Measurements from ENCODE around the gene SLC2A7.

DNA sequence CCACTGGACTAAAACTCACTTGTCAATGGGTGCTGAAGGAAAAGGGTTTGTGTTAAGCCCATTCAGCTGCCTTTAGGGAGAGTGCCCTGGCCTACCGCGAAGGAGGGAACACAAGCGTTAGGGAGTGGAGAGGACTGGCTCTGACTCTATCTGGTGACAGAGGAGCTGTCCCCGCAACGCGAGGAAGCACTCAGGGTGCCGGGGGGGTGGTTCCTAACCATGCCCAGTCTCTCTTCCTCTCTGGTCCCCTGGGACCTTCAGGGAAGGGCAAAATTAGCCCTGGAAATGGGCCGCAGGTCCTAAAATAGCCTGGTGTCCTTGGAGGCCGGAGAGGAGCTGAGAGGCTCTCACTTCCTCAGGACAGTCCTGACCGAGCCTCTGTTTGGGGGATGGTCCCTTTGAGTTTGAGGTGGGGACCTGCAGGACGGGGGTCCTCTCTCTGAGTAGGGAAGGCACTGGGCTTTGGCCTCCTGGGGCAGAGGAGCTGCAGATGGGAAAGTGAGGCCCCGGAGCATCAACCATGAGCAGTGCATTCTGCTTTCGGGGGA is 5.8 kb downstream of the SLC45A1 start:
- PRO-cap = no peak
- RAMPAGE, long total RNA, 3 experiments = no peak in any of the 3 experiments

GRCh38 chr1:8392238-8393132 is 74.6 kb downstream of the SLC45A1 start:
- PRO-cap = no peak
- RAMPAGE, long total RNA, 3 experiments = no peak in any of the 3 experiments

- PRO-cap = no peak
- RAMPAGE, long total RNA, 3 experiments = no peak in any of the 3 experiments
These were observed 81.7 kb downstream of the SLC45A1 start for GRCh38 chr1:8399517-8400083.

- PRO-cap = no peak
- RAMPAGE, long total RNA, 3 experiments = no peak in any of the 3 experiments
These were observed 101.1 kb downstream of the SLC45A1 start for GRCh38 chr1:8419036-8419392.

DNA sequence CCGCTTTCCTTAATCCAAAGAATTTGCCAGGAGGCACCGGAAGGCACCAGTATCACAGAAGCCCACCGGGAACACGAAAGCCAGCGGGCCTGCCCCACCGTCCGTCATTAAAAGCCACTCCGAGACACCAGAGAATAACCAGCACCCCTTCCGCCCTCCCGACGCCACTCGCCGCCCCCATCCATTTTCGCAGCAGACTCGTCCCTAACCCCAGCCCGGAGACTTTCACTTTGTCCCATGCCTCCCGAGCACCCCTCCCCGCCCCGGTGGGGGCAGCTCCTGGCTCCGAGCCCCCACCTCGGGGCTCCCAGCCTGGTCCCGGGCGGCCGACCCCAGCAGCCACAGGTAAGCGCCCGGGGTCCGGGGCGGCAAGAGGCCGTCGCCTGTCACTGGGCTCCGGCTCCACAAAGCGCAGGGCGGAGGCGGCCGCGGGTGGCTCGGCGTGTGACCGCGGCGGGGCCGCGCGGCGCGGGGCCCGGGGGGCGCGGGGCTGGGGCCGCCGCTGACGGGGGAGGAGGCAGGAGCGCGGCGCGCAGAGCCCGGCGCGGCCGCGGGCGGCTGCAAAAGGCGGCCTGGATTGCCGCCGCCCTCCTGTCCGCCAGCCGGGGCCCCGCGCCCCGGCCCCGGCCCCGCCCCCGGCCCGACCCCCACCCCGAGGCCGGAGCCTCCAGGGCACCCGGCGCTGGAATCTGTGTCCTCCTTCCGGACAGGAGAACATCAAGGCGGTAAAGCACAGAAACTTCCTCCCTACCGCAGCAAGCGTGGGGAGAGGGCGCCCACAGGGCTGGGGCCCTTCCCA is 105.5 kb downstream of the SLC45A1 start:
- PRO-cap = unidirectional peak, minus-strand start at position 109 of the sequence; bidirectional peak, plus-strand start at position 563 of the sequence, minus-strand start at position 411 of the sequence
- RAMPAGE, long total RNA, 3 experiments = start-site peak on the minus strand in 3 of 3 experiments, centred at positions 411 to 422 of the sequence, 21 to 48 reads per replicate

DNA sequence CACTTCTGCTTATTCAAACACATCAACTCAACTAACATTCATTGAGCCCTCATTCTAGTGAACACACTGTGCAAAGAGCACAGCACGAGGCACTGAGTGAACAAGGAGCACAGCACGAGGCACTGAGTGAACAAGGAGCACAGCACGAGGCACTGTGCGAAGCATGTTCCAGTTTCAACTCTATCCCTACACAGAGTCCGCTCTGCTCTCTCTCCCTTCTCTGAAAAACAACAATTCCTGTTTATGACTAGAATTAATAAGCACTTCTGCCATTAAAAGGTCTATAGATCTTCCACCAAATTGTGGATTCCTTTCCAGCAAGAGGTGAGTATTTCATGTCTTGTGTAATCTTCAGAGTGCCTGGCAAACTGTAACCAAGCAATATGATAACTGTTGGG is 114.4 kb downstream of the SLC45A1 start:
- PRO-cap = no peak
- RAMPAGE, long total RNA, 3 experiments = start-site peak on the minus strand in 1 of 3 experiments, centred at position 96 of the sequence, 9 reads per replicate

DNA sequence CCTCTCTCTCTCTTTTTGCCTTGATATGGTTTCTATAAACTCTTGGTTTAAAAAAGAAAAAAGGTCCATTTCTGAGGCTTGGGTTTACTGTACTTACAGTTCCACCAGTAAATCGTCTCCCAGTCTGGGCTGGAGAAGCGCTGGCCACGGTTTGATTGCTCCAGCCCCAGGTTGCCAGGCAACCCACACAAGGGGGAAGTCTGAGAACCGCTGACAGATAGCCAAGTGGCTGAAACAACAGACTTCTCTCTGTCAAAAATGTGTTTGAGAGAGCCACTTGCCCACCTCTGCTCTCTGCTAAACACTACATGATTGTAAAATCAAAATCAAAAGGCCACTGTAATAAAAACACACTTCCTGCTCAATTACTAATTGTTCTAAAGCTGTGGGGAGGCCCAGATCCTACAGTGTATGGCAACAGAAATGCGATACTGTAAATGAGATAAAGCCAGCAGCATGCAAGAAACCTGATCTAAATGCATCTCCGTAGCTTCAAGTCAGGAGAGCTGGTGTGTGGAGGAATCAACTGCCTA is 121.1 kb downstream of the SLC45A1 start:
- PRO-cap = no peak
- RAMPAGE, long total RNA, 3 experiments = start-site peak on the minus strand in 1 of 3 experiments, centred at position 206 of the sequence, 17 reads per replicate

GRCh38 chr1:8525598-8526455 is 207.9 kb downstream of the SLC45A1 start:
- PRO-cap = bidirectional peak, plus-strand start at chr1:8526132, minus-strand start at chr1:8526016
- RAMPAGE, long total RNA, 3 experiments = start-site peak on the minus strand in 2 of 3 experiments, at chr1:8525885-8526047 at its widest, 72 to 73 reads per replicate

DNA sequence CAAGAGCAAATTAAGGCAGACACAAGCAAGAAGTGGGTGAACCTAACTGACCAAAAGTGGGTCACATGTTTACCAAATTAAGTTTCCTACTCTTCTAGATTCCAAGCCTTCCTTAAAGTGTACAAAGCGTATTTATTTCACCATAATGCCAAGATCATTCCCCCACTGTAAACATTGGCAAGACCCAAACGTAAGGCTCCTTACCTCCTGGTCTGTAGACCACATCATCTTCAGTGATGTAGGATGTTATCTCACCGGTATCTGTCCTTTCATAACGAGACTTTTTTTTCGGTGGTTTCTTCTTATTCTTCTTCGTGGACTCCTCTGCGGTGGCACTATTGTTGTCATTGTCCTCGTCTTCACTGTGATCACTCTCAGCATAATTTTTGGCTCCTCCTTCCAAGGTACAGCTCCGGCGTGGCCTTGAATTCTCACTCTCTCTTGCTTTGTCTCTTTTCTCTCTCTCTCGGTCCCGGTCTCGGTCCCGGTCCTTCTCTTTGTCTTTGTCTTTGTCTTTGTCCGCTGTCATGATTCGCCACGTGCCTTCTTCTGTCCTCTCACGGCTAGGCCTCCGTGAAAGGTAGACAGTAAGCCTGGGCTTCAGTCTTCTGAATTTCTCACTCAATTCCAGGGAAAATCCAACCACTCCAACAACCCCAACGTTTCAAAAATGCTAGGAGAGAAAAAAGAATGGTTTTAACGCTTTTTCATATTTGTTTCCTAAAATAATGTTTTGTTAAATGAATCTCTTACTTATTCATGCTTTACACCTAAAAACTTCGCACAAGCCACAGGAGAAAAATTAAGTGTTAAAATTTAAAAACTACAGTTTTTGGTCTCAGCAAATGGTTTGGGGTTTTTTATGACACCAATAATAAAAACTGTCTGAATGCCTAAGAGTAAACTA is 161.4 kb downstream of the RERE start:
- PRO-cap = no peak
- RAMPAGE, long total RNA, 3 experiments = start-site peak on the minus strand in 2 of 3 experiments, centred at positions 309 to 641 of the sequence, 14 to 63 reads per replicate

DNA sequence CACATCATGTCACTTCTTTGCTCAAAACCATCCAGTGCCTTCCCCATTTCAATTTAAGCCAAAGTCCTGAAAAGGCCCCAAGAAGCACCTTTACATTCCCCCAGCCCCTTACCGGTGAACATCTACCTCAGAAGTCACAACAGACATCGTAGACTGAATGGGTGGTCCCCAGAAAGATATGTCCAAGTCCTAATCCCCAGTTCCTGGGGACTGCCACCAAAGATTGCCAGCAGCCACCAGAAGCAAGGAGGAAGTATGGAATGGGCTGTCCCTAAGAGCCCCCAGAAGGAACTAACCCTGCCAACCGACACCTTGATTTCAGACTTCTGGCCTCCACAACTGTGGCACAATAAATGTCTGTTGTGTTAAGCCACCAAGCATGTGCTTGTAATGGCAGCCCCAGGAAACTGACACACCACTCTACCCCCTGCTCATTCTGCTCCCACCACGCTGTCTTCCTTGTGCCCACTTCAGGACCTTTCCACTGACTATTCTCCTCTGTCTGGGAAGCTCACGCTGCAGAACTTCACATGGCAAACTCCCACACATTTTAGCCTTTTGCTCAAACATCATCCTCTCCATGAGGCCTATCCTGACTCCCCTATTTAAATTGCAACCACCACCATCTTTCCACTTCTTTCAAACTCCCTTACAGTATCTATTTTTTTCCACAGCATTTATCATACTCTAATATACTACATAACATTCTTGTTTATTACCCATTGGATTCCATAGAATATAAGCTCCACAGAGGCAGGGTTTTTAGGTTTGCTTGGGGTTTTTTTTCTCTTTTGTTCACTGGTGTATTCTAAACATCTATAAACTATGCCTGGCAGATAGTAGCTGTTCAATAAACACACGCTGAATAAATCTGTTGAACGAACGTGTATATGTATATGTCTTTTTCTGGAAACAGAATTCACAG is 33.5 kb downstream of the RERE start:
- PRO-cap = no peak
- RAMPAGE, long total RNA, 3 experiments = no peak in any of the 3 experiments

GRCh38 chr1:8816320-8816598 is 1.2 kb downstream of the RERE start:
- PRO-cap = no peak
- RAMPAGE, long total RNA, 3 experiments = no peak in any of the 3 experiments

- PRO-cap = no peak
- RAMPAGE, long total RNA, 3 experiments = no peak in any of the 3 experiments
These were observed 8.0 kb upstream of the CA6 start for GRCh38 chr1:8937741-8938030.

- PRO-cap = no peak
- RAMPAGE, long total RNA, 3 experiments = no peak in any of the 3 experiments
These were observed at the start of gene SLC2A7 for GRCh38 chr1:9026147-9026666. Gene SLC2A7 (minus strand): TSS chr1:9026423.

- PRO-cap = no peak
- RAMPAGE, long total RNA, 3 experiments = no peak in any of the 3 experiments
These were observed 11.3 kb upstream of the SLC2A7 start for GRCh38 chr1:9037443-9037950.

DNA sequence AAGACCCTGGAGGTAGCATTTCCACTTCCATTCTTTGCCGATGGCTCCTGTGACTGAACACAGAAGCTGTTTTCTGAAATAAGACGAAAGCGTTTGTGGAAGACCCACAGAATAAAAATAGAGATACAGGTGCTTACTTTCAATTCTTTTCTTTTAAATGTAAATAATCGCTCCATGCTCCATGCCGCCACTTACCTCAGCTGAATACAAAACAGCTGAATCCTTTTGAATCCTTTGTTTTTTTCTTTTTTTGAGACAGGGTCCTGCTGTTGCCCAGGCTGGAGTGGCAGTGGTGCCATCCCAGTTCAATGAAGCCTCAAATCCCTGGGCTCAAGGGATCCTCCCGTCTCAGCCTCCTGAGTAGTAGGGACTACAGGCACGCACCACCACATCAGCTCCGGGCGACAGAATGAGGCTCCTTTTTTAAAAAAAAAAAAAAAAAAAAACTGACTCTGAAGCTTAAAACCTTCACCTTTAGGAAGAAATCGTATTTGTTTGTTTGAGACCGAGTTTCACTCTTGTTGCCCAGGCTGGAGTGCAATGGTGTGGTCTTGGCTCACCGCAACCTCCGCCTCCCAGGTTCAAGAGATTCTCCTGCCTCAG is 26.1 kb downstream of the GPR157 start:
- PRO-cap = no peak
- RAMPAGE, long total RNA, 3 experiments = no peak in any of the 3 experiments

GRCh38 chr1:9129362-9129750 is 454 bp upstream of the GPR157 start:
- PRO-cap = no peak
- RAMPAGE, long total RNA, 3 experiments = no peak in any of the 3 experiments

DNA sequence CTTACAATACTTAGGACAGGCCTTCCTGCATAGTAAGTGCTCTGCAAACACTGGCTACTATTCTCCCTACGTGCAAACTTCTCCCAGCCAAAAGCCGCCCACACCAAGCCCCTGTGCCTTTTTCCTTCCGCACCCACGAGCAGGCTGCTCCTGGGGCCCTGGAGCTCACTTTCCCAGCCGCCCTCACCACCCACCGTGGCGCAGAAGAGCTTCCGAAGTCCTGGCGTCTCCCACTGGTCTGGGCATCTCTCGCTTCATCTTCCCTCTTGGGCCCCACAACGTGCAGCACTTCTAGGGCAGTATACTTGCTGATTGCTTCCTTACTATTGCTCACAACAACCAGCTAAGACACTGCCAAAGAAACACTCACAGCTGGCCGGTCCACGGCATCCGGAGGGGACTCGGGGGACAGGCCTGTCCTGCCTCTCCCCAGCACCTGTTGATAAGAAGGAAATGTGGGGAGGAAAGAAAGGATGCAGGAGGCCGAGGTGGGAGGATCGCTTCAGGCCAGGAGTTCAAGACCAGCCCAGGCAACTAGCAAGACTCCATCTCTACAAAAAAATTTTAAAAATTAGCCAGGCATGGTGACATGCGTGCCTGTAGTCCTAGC is 22.6 kb upstream of the GPR157 start:
- PRO-cap = no peak
- RAMPAGE, long total RNA, 3 experiments = start-site peak on the minus strand in 1 of 3 experiments, centred at position 284 of the sequence, 37 reads per replicate

DNA sequence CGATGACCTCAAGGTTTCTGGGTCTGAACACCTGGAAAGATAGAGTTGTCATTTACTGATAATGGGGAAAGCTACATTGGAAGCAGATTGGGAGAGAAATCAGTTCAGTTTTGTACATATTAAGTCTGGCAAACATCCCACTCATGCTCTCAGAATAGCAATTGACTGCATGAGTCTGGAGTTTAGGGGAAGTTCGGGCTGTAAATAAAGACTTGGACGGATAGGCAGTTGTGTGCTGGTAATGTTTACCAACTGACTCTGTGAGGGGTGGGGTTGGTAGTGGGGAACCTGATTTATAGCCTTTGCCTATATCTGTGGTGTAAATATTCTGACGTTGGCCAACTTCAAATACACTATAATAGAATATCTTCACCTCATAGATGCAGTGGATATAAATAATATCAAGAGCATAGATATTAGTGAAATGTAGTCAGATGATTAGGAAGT is 4.0 kb downstream of the H6PD start:
- PRO-cap = no peak
- RAMPAGE, long total RNA, 3 experiments = no peak in any of the 3 experiments

DNA sequence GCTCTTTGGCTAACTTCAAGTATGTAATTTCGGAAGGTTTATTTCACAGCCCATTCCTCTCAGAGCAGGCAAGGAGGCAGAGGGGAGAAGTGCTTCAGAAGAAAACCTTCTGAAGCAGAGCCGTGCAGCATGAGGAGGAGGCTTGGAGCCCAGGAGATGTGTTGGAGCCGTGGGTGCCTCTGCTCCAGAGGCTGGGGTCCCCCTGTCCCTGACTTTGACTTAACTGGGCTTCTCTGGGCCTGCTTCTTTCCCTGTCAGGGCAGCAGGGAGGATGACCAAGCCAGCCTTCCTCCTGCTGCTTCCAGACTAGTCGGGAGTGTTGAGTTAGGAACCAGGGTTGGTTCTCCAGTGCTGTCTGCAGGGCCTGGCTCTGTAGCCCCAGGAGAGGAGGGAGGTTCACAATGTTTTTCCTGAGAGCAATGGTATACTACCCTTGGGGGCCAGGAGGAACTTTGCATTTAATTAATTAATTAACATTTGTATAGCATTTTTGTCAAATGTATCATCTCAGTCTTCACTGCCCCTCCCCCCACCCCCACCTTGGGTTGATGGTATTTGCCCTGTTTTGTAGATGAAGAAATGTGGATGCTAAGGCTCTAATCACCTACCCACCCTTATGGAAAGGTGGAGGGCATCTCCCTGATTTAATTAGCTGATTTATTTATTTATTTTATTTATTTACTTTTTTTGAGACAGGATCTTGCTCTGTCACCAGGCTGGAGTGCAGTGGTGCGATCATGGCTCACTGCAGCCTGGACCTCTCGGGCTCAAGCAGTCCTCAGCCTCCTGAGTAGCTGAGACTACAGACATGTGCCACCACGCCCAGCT is 6.4 kb downstream of the H6PD start:
- PRO-cap = no peak
- RAMPAGE, long total RNA, 3 experiments = no peak in any of the 3 experiments

- PRO-cap = no peak
- RAMPAGE, long total RNA, 3 experiments = no peak in any of the 3 experiments
These were observed 16.1 kb downstream of the H6PD start for GRCh38 chr1:9250435-9251236.

Measured in tibial nerve (tissue), 3 donors.